CD14-positive monocyte (primary cell): ENCODE results near the gene TNNC1.

DNA sequence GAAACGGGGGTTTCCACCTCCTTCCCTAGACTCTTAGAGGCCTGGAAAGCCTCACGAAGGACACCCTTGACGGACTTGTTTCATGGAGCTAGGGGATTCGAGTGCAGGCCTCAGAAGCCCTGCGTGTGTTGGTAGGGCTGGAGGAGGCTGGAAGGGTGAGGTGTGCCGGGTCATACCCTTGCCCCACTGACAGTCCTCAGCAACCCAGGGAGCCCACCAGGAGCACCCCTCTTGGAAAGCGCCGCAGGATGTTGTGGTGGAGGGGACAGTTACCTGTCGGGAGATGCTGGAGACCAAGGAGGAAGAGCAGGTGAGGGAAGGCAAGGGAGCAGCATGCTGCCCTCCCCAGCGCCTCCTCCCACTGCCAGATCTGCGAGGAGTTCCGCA, 33.5 kb downstream of the DNAH1 start:
- CAGE, long polyA plus RNA, result no peak

DNA sequence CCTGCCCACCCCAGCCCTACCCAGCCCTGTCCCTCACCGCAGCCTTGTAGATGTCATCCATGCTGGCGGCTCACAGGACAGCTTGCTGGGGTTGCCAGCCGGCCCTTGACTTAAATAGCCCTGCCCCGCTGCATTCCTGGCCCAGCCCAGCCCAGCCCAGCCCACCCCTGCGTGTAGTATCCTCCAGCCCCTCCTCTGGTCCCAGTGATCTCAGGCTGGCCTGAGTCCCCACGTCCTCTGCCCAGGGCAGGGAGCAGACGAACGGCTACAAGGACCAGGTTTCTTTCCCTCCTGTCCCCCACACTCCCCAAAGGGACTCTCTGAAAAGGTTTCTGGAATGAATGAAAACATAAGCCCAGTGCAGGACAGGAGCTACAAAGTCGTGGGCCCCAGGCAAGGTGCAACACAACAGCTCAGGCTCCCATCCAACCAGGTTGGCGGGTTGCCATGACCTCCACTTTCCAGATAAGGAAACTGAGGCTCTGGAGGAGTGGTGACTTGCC, at the start of gene TNNC1:
TSS of gene TNNC1 (minus strand) at position 87 of the 503 bp plus-strand sequence.
- CAGE, long polyA plus RNA, result no peak

GRCh38 chr3:52468052-52468741, 12.8 kb downstream of the NISCH start:
- CAGE, long polyA plus RNA, result no peak

DNA sequence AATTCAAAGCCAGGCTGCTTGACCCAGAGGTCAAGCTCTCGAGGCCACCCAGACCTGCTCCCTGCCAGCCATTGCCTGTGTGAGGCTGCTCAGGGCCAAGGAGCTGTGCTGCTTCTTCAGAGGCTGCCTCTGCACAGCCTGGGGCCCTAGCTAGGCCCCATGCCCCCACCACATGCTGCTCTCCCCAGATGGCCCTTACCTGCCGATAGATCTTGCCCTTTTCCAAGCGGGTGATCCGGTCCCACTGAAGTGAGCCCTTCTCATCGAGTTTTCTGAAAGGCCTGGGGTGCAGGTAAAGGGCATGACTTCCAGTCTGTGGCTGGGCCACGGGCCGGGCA, 6.6 kb downstream of the NT5DC2 start:
- CAGE, long polyA plus RNA, result no peak

GRCh38 chr3:52534177-52535472, 968 bp upstream of the NT5DC2 start:
- CAGE, long polyA plus RNA, result no peak

GRCh38 chr3:52688745-52689183, 2.9 kb downstream of the GNL3 start:
- CAGE, long polyA plus RNA, result no peak

GRCh38 chr3:52715126-52715409, 9.2 kb downstream of the SPCS1 start:
- CAGE, long polyA plus RNA, result no peak

GRCh38 chr3:52838944-52839725, 4.3 kb upstream of the MUSTN1 start:
- CAGE, long polyA plus RNA, result no peak

GRCh38 chr3:52846121-52847052, 11.6 kb upstream of the MUSTN1 start:
- CAGE, long polyA plus RNA, result no peak

DNA sequence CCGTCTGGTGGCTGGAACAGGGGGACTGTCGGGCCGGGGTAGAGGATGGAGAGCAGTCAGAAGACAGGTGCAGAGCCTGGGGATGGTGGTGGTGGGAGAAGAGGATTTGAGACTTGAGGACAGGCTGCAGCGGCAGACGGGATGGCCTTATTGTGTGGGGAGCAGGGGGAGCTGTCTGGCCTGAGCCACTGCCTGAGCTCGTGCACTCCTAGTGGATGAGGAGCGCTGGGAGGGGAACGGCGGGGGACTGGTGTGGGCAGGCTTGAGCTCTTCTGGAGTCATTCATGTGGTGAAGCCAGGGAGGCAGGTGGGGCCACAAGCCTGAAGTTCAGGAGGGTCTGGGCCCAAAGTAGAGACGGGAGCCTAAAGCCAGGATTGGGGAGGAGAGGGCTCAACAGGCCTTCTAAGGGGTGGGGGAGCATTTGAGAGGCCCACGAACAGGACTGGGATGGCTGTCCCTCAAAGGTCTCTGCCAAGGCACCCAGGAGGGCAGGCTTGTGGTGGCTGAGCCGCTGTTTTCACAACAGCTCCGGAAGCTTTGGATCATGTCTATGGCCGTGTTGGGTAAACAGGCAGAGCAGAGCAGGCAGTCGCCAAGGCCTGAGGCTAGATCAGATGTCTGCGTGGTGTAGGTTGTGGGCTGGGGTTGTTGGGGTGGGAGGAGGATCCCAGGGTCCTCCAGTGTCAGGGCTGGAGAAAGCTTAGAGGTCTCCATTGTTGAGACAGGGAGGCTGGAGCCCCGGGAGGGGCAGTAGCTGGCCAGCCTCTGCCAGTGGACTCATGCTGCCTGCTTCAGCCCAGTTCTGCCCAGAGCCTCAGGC, 8.2 kb downstream of the PRKCD start:
- CAGE, long polyA plus RNA, result no peak

- CAGE, long polyA plus RNA, result no peak
Observed at GRCh38 chr3:53234964-53235427, 20.8 kb downstream of the TKT start.

DNA sequence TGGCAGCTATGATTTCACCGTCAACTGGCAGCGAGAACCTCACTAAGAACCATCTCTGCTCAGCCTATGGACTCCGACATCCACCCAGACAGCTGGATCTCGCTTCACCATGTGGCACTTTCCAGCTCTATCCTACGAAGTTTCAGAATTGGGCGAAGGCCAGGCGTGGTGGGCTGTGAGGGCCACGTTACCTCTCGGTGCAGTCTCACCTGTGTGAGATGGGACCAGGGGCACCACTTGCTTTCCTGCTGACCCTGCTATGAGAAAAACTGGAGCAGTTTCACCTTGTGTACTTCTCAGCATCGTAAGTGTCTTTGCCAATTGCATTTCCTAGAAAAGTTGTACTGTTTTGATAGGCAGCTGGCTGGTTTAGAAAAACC, 32.3 kb downstream of the CHDH start:
- CAGE, long polyA plus RNA, result no peak

- CAGE, long polyA plus RNA, result no peak
Observed at GRCh38 chr3:53845349-53845857, 816 bp downstream of the CHDH start.

DNA sequence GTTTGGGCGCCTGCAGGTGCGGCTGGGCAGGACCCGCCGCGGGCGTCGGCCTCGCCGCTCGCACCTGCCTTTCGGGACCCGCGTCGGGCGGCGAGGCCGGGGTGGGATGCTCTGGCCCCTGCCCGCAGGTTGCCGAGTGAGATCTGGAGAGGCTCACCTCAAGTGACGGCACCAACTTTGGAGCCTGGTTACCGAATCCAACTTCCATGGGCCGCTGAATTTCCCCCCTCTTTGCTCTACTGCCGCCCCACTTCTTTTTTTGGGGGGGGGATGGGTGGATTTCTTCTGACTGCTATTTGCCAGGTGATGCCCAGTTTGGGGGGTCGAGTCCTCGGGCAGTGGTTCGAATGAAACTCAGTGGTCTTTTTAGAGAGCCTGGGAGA, 539 bp downstream of the CACNA2D3 start:
- CAGE, long polyA plus RNA, result no peak

- CAGE, long polyA plus RNA, result no peak
Observed at GRCh38 chr3:54639719-54640031, 288.2 kb downstream of the LRTM1 start.

- CAGE, long polyA plus RNA, result no peak
Observed at GRCh38 chr3:54836814-54837490, 90.9 kb downstream of the LRTM1 start.

DNA sequence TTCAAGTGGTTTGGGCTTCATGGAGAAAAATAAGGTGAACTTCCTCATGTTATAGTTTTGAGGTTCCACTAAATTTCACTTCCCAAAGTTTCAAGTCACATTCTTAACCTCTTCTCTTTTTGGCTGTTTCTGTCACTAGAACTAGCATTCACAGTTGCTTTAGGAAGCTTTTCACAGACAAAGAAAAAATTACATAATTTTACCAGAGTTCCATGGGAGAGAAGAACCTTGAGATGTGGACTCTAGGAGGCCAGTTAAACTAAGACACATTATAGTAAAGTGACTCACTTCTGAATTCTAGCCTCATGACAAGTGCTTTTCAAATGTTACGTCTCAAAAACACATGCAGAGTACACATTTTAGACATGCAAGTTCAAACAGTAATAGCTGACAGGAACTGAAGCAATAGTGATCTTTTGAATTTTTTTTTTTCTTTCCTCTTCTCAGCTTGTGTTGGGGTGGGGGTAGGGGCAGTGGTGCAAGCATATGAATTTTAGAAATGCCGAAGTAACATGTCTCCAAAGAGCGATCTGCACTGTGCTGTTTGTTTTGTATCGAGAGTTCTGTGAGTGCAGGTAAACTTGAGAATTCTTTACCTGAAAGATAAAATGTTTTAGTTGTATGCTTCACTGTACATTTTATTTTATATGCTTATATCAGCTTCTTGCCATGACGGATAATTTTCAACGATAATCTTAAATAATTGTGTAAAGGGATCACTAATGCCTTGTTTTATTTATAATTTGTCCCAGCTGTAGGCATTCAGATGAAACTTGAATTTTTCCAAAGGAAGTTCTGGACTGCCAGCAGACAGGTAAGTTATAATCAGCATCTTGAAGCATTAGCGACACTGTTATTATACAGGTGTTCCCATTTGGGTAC, 40.1 kb upstream of the LRTM1 start:
- CAGE, long polyA plus RNA, result start-site peak on the plus strand centred at position 504 of the sequence, 49 bp wide, 1,827 and 2,187 reads in 2 replicates

DNA sequence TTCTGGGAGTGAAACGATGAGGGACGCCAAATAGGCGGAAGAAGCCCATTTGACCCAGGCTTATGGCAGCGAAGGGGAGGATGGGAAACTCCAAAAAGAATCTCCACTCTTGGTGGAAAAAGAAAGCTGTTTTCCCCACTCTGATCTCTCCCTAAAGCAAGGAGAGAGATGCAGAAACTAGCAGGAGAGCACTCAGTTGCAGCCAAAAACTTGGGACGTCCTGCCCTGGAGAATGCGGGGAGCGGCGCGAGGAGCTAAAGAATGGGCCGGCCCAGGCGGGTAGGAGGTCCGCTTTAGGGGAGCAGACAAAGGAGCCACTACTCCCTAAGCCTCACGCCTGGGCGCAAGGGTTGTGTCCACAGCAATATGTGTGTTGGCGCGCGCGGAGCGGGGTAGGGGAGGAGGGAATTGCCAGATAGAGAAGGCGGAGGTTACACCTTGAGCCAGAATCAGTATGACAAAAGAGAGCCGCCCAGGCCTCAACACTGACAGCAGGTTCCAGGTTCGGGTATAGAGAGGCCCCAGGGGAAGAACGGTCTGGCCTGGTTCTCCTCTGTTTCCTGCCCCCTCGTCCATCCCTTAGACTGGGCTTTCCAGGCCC, 2.9 kb downstream of the WNT5A start:
- CAGE, long polyA plus RNA, result no peak

GRCh38 chr3:55620368-55620997, 133.4 kb upstream of the WNT5A start:
- CAGE, long polyA plus RNA, result no peak

DNA sequence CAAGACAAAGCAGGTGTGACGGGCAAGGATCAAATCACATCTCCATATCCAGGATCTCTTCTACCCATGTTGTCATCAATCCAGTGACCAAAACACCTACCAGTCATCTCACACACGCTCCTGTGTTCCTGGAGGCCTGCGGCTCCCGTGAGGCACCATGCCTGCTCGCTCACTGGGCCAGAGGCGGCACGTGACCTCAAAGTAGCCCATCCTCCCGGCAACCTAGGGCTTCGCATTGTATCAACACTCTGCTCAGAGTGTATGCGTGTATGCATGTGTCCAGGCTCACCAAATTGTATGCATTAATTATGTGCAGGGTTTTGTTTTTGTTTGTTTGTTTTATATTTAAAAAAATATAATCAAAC, 59.3 kb downstream of the ERC2 start:
- CAGE, long polyA plus RNA, result no peak